ENCODE data around the gene ARSH.

- RRBS, result no CpG with 5 or more reads among the region's 7 CpGs
Measured at GRCh38 chrX:2708131-2708491, 17.0 kb downstream of the CD99 start.

- RRBS, result no CpG with 5 or more reads among the region's 9 CpGs
Measured at GRCh38 chrX:3006184-3006707, at the start of gene ARSH. TSS of gene ARSH (plus strand) at chrX:3006546.

DNA sequence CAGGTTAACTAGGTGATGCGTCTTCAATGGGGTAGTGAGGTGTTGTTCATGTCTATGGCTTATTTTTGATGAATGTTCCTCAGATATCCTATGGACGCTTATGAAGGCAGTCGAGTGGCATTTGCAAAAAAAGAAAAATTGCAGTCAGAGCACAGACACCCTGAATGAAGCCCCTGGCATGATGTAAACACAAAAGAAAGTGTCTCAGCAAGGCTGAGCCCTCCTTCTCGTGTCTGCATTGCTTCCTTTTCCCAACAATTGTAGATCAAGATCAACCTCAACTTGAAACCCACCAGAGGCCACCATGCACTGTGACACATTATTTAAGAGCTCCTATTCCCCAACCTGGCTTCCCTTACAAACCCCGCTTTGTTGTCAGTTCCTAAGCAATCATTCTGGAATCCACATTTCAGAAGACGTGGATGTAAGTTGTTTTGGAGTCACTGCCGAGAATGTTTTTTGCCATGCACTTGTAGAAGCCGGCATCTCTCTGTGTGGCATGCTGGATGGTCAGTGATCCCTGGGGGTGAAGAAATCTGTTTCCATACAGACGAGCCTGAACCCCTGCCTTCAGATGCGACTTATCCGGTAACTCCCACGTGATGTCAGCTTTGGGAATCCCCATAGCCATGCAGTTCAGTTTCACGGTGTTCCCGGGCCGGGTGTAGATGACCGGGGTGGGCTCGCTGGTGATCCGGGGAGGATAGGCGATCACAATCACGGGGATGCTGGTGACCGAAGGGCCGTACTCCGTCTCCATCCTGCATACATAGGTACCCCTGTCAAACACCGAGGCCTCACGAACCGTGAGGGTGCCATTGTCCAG, 36.9 kb downstream of the MXRA5 start:
- RRBS, result 92% methylated on average over 1 of the region's 26 CpGs

GRCh38 chrX:3743529-3743996, 30.1 kb upstream of the PRKX start:
- RRBS, result no CpG with 5 or more reads among the region's 5 CpGs

- RRBS, result no CpG with 5 or more reads among the region's 2 CpGs
Measured at GRCh38 chrX:3807900-3808210, 94.4 kb upstream of the PRKX start.

- RRBS, result no CpG with 5 or more reads among the region's 1 CpG
Measured at GRCh38 chrX:4560573-4561002, 847.1 kb upstream of the PRKX start.

DNA sequence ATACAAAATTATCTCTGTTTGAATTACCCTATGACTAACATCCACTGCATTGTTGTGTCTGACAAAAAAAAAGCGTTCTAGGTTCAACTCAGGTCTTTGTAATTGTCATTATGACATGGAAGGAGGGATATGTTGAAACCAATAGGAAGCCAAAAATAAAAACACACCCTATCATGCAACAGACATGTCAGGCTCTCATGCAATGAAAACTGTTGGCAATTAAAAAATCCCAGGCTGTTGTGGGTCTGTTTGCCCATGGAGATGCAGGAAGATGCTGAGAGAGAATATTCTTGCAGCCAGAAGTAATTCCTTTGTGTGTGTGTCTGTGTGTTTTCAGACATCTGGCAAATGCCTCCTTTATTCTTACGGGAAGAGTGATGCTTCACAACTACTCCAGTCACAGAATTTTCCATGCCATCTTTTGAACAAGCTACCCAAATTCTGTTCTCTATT, 107.4 kb downstream of the NLGN4X start:
- RRBS, result no CpG with 5 or more reads among the region's 2 CpGs

- RRBS, result no CpG with 5 or more reads among the region's 17 CpGs
Measured at GRCh38 chrX:6225379-6225899, 3.2 kb downstream of the NLGN4X start.

- RRBS, result no CpG with 5 or more reads among the region's 2 CpGs
Measured at GRCh38 chrX:6389013-6389216, 146.0 kb downstream of the VCX3A start.

GRCh38 chrX:6534266-6534708, 631 bp downstream of the VCX3A start:
- RRBS, result no CpG with 5 or more reads among the region's 25 CpGs

GRCh38 chrX:9163421-9163874, 129.5 kb upstream of the FAM9B start:
- RRBS, result no CpG with 5 or more reads among the region's 4 CpGs

DNA sequence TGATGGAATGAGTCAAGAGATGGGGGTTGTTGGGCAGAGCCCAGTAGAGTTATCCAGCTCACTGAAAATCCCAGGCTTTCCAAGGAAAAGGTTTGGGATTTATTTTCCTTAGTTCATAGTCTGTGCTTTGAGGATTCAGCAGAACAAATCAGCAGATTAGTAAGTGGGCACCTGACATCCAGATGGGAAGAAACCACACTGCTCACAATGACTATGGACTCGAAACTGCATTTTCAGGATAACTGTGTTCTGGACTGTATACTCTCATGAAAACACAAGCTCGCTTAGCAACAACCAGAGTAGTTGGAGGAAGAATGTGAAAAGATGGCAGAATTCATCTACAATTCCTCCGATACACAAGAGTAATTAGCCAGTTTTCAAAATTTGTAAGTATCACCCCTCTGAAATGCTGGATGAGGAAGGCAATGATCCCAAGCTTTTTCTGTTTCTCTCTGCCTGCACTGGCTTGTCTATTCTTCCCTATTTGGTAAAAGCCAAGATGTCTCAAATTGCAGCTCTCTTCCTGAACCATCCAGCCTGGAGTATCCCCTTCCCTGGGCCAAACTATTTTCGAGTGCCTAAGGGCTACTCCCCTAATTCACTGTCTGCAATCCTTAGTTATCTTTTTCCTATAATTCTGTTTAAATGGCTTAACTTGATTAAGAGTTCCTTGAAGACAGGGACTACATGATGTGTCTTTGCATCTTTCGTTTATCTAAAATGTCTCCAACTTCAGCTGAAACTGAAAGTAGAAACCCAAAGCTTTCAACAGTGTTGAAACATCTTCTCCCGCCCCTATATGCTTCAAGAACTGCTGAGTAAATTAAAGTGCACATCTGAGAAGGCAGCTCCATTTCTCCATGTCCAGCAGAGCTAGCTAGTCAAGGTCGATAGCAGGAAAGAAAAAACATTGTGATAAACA, 186.0 kb upstream of the TBL1X start:
- RRBS, result no CpG with 5 or more reads among the region's 7 CpGs

DNA sequence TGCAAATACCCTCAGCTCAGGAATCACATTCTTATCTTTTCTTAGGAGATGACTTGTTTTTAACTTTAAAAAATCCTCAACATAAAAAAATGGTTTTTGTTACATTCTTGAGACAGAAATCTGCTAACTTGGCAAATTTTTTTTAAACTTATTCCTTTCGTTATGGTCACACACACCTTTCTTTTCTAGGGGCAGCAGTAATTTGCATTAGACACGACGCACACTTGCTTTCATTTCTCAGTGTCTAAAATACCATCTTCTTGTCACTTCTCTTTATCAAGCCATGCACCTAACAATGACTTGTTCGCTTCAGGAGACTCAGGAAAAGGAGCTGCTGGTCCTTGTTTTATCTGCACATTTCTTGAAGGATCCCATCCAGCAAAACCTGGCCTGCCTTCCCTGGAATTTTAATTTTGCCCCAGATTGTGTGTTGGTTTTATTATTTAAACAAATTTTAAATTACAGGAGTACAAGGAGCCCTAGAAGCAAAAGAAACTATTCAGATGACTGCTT, 112.6 kb upstream of the TBL1X start:
- RRBS, result no CpG with 5 or more reads among the region's 4 CpGs

- RRBS, result no CpG with 5 or more reads among the region's 25 CpGs
Measured at GRCh38 chrX:9936987-9937642, 30.0 kb upstream of the CLDN34 start.

GRCh38 chrX:10079017-10079535, 77.7 kb upstream of the CLCN4 start:
- RRBS, result no CpG with 5 or more reads among the region's 8 CpGs

GRCh38 chrX:10111380-10112215, 45.2 kb upstream of the CLCN4 start:
- RRBS, result 6% methylated on average over 2 of the region's 27 CpGs

DNA sequence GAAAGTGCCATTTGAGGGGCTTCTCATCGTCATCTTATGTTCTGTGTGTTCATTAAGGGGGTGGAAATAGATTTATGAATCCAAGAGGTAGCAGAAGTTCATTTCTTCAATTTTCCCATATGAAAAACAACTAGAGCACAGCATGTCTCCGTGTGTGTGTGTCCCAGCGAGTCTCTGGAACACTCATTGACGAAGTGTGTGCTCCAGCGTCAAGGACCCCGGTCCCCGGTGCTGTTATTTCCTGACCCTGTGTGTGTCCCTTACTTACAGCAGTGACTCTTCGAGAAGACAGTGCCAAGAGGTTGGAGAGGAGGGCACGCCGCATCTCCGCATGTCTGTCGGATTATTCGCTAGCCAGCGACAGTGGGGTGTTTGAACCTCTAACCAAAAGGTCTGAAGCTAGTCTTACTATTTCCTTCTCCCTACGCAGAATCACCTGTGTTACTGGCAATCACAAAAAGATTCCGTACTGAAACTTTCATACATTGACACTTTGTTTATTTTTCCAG, 34.4 kb upstream of the CLCN4 start:
- RRBS, result no CpG with 5 or more reads among the region's 16 CpGs

- RRBS, result no CpG with 5 or more reads among the region's 7 CpGs
Measured at GRCh38 chrX:10175414-10176009, 18.7 kb downstream of the CLCN4 start.

- RRBS, result no CpG with 5 or more reads among the region's 12 CpGs
Measured at GRCh38 chrX:10833323-10834024, 213.1 kb upstream of the MID1 start.

Data from AG10803 (cell line).